ENCODE results near the genes PLEKHA1, CUZD1 and GPR26.

DNA sequence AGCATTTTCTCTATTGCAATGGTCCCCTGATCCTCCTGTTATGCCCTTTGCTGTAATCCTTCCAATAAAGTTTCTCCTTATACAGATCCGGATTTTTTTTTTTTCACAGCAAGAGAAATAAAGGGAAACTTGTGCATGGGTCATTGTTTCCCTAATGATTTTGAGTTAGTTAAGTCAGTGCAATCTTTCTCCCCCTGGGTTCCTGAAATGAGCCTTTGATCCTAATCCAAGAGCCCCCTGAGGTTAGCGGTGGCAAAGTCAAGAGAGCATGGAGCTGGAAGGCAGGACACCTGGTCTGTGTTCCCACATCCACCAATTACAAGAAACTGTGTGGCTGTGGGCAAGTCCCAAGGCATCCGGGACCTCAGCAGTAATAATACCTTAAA is 129.4 kb upstream of the WDR11 start:
- PRO-cap, result no peak

DNA sequence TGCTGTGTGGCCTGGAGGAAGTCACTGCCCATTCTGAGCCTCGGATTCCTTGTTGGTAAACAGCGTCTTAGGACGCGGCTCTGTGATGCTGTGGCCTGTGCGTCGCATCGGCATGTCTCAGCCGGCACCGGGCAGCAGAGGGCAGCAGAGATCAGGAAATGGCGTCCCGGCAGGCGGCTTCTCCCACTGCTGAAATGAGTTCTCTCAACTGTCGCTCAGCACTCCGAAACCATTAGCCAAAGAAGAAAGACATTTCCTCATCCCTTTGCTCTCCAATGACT is 91.6 kb downstream of the WDR11 start:
- PRO-cap, result no peak

DNA sequence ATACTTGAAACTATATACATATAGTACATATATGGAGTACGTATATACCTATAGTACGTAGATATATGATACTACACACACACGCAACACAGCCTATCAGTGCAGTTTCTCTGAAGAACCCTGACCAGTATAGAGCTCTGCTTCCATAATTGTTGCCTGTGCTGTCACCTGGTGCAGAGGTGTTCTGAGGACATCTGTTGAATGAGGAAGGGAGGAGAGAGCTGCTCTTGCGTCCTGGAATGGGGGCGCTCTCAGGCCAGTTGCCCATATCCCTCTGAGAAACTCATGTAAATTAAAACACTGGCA is 315.2 kb downstream of the FGFR2 start:
- PRO-cap, result no peak

DNA sequence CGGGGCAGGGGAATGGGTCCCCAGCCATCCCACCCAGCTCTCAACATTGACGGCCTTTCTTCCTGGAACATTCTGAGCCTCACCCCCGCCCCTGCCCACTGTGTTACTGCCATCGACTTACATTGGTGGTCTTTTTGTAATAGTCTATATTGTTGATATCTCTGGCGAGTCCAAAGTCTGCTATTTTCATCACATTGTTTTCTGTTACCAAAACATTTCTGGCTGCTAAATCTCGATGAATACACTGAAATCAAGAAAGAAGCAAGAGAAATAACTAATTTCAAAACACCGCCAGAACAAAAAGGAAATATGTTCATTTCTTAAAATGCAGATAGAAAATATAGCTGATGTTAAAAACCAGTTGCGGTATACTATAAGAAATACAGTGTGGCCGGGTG is 110.4 kb downstream of the FGFR2 start:
- PRO-cap, result no peak

DNA sequence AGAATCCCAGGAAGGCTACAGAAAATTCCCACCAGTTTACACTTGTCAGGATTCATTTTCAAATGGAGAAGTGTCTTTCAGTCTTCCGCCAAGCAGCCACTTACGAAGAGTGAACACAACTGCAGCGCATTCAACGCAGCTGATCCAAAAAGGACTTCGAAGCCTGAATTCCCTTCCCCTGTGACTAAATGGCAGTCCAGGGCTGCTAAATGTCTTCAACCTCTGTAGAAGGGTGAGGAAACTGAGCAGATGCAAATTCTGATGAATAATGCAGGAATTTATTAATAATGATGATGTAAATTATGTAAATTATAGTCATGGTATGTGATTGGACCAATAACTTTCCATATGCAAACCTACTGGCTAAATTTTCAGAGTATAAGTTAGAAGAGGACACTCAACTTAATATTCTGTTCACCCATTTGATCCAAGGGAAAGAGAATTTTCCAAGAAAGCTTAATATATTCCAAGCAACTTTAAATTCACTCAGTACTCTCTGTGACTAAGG is 3.7 kb downstream of the FGFR2 start:
- PRO-cap, result no peak

GRCh38 chr10:121975452-121975774 is 396 bp upstream of the NSMCE4A start:
- PRO-cap, result no peak

- PRO-cap, result no peak
Observed at GRCh38 chr10:122099061-122099531, 110.1 kb downstream of the TACC2 start.

DNA sequence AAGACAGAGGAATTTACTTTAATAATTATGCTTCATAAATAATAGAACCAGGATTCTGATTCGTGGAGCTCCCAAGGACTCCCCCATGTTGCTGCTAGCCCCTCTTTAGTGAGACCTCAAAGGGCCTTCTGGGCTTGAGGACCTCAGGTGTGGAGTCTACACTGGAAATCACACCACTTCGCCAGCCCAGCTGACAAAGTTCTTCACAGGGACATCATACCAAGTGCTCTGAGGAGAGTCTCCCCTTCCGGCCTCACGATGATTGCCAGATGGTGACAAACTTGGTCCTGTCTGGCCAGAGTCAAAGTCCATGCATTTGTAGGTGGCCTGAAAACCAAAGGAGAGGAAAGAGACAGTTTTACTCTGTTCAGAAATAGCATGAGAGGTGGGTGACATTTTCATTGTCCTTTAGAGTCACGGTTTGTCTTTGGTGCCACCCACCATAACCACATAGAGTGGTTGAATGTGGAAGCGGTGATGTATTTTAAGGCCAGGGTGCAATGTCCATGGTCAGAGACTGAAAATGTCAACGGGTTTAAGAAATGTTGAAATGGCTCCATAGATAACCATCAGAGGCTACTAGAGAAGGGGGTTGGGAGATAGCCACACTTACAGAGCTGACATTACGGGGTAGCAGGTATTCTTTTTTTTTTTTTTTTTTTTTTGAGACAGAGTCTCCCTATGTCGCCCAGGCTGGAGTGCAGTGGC is 33.0 kb downstream of the BTBD16 start:
- PRO-cap, result no peak

DNA sequence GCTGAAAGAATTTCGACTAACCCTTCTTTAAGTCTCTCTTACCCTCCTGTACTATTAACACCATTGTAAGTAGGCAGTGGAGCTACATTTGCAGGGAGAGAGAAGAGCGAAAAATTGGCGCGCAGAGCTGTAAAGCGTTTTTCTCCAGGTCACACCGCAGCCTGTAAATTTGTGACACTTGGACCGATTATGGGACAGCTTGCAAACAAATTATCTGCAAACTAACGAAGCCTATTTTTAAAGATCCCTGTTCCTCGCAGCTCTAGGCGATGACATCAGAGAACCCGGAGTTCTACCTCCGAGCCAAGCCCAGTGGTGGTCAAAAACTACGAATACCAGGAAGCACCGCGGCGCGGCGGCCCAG is 375 bp upstream of the PLEKHA1 start:
- PRO-cap, result no peak

DNA sequence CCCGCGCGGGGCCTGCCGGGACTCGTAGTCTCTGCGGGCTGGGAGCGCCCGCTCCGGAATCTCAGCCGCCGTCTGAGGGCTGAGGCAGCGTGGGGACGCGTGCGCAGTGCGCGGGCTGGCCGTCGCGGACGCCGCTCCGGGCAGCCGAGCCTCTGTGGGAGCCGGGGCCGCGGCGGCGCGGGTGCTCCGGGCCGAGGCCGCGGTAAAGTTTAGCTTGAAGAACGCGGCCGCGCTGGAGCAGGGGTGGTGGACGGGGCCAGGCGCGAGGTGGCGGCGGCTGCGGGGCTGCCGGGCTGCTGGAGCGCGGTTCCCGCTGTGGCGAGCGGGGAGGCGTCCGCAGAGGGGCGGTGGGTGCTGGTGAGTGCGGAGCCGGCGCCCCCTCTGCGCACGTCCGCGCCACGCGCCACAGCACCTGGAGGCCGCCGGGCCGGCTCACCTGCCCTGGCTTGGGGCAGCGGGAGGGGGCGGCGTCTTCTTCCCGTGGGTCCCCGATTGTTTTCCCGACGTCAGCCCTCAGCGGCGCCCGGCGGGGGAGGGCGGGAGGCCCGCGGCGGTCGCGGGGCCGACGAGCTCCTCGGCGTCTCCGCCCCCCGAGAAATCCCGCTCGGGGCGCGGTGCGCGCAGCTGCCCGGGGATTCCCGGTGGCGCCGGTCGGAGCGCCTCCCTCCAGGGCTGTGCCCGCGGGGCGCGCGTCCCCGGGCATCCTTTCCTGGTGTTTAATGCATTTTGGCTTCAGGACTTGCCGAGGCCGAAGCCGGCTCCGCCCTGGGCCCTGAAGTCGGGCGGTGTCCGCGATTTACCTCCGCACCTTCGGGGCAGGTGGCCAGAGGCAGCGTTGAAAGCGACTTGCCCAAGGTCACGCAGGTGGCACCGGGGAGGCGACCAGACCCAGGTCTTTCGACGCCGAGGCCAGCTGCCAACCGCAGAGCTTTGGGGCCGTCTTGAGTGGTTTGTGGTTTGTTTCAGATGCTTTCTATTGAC is at the start of gene PLEKHA1:
PLEKHA1 (plus strand) TSS at position 104 of the 981 bp plus-strand sequence.
- PRO-cap, result no peak

GRCh38 chr10:122380907-122381389 is 6.4 kb downstream of the PLEKHA1 start:
- PRO-cap, result no peak

DNA sequence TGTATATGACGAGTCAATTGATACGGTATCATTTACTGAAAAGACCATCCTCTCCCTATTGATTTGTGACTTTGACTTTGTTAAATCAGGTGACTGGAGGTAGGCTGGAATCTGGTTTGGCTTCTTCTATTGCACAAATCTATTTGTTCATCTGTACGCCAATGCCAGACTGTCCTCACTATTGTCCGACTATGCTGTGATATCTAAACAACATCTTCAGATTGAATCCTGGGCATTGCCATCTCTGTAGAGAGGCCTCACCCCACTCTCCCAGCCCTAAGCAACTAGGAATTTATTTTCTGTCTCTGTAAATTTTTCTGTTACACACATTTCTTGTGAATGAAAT is 5.2 kb upstream of the ARMS2 start:
- PRO-cap, result no peak

- PRO-cap, result no peak
Observed at GRCh38 chr10:122514745-122515366, 45.7 kb upstream of the DMBT1 start.

- PRO-cap, result no peak
Observed at GRCh38 chr10:122630849-122631351, 41.8 kb upstream of the SPADH start.

GRCh38 chr10:122845701-122846018 is at the start of gene CUZD1:
TSS of gene CUZD1 (minus strand) at chr10:122845857.
- PRO-cap, result no peak

DNA sequence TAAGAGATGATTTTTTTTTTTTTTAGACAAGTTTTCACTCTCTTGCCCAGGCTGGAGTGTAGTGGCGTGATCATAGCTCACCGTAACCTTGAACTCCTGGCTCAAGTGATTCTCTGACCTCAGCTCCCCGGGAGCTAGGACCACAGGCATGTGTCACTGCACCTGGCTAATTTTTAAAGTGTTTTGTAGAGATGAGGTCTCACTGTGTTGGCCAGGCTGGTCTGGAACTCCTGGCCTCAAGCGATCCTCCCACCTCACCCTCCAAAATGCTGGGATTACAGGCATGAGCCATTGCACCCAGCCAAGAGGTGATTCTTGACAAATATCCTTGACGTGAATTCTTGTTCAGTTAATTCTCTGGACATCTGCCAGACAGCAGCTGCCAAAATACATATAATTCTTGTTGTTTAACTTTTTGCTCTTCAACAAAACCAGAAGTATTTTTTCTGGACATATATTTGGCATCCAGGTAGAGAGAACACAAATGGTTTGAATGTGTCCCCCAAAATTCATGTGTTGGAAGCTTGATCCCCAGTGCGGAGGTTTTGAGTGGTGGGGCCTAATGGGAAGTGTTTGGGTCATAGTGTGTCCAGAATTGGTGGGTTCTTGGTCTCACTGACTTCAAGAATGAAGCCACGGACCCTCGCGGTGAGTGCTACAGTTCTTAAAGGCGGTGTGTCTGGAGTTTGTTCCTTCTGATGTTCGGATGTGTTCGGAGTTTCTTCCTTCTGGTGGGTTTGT is 3.2 kb downstream of the ACADSB start:
- PRO-cap, result no peak

DNA sequence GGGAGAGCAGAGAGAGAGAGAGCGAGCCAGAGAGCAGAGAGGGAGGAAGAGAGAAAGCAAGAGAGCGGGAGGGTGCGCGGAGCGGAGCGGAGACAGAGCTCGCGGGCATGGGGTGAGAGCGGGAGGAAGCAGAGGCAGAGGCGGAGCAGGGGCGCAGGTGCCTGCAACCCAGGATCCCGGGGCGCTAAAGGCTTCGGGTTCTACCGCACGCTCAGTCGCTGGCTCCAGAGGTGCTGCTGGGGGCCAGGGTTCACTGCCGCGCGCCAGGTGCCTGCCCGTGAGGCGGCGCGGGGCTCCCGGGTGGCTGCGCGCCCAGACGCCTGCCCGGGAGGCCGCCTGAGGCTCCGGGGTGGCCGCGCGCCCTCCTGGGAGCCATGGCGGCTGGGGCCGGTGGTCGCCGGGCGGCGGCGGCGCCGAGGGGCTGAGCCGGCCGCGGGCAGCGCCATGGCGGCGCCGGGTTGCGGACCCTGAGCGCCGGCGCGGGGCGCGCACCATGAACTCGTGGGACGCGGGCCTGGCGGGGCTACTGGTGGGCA is at the start of gene GPR26:
GPR26 (plus strand) TSS at position 441 of the 536 bp plus-strand sequence.
- PRO-cap, result no peak

DNA sequence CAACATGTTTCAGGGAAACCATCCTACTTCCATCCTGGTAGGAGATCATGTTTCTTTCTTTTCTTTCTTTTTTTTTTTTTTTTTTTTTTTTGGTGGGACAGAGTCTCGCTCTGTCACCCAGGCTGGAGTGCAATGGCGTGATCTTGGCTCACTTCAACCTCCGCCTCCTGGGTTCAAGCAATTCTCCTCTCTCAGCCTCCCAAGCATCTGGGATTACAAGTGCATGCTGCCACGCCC is 15.9 kb downstream of the CPXM2 start:
- PRO-cap, result no peak

DNA sequence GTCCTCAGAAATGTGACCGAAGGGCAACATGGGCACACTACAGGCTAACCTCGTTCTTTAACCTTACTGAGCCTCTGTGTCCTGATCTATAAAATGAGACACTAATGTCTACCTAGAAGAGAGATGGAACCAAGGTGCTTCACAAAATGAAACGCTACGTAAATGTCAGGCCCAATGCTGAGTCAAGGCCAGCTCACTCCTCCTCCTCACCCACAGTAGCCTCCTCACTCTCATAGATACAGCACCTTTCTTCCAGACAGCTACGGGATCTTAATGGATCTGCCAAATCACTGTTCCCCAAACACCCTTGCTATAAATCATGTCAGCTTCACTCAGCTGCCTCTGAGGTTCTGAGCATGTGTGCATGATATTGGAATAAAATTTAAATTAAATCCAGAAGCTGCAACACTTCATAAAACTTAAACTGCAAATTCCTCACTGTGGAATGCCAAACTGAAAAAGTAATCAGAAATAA is 14.6 kb upstream of the CPXM2 start:
- PRO-cap, result no peak

GRCh38 chr10:124081307-124081713 is 12.1 kb downstream of the CHST15 start:
- PRO-cap, result no peak

Measured in SUDHL5 (cell line).